Colon Carcinoma Metastatic in the Lung (tissue), 2 donors: ENCODE measurements around the genes WASL and GRM8.

- PRO-cap, 2 experiments = peak in 1 of 2 experiments; most common plus-strand start chr7:122305943 (in 1); most common minus-strand start chr7:122305924 (in 1)
Measured at GRCh38 chr7:122305325-122306517, 1.2 kb upstream of the FEZF1 start.

- PRO-cap, 2 experiments = no peak in any of the 2 experiments
Measured at GRCh38 chr7:122885873-122886356, 345 bp downstream of the CADPS2 start.

DNA sequence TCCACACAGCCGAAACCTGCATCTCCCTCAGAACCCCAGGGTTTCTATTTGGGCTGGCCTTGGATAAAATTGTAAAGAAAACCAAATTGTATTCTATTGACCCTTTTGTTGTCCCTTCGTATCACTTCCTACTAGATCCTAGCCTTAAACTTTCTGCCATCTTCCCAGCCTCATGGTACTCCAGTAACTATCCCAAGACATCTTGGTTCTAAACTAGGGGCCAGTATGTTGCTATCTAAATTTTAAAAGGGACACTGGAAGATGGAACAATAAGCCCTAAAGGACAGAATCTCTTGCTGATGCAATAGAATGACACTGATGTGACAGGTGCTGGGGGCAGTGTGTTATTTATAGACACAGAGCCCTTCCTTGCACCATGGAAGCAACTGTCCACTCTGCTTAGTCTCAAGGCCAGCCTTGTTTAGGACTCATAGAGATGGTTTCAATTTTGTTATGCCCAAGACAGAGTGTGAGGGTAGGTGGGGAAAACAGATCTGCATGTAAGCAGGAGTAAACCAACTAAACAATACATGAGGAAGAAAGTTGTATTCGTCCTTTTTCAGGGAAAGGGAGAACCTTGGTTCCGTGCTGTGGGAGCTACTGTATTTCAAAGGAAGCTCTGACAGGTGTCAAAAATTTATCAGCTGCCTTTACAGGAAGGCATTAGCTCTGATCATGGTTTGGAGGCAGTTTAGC, 7.7 kb downstream of the ASB15 start:
- PRO-cap, 2 experiments = no peak in any of the 2 experiments

GRCh38 chr7:123695653-123696166, 40.0 kb downstream of the LMOD2 start:
- PRO-cap, 2 experiments = no peak in any of the 2 experiments

DNA sequence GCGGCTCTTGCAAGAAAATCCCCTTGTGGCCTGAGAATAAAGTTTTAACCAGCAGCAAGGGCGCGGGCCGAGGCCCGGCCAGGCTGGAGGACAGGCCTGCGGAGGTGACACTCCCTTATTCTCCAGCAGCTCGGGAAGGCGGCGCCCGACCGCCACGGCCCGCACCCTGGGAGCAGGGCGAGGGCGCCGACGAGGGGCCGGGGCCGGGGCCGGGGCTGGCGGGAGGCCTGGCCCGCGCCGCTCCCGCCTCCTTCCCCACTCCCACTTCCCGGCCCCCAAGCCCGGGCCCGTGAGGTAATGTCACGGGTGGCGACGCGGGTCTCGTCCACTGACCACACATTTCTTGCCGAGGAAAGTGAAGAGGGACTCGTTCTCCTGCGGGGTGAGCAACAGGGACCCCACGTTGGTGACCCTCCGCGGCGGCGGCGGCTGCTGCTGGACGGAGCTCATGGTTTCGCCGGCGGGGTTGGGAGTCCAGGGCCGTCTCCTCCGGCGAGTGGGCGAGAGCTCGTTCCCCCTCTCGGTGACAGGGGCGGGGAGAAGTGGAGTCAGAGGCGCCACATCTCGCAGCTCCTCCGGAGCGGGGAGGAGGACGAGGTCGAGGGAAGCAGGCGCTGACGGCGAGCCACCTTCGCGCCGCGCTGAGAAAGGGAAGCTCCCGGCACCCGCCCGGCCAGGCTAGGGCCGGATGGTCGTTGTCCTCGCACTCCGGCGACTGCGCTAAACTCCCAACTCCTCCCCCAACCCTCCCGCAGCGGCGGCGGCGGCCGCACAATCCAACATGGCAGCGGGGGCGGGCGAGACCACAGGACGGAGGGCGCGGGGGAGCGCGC, at the start of gene WASL:
WASL (minus strand) TSS at position 719 of the 833 bp plus-strand sequence.
- PRO-cap, 2 experiments = peak in 2 of 2 experiments; most common plus-strand start position 155 of the sequence (in 2); most common minus-strand start position 717 of the sequence (in 2)

DNA sequence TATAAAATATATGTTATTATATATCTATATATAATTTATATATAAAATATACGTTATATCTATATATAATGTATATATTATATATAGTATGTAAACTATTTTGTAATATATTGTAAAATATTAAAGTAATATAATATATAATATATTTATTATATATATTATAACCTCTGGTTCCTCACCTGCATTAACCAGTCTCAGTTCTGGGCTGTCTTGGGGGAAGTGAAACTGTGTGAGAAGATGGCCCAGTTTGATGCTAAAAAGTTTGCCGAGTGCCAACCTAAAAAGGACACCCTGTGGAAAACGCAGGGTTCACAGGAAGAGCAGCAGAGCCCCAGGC, 104.4 kb upstream of the POT1 start:
- PRO-cap, 2 experiments = no peak in any of the 2 experiments

DNA sequence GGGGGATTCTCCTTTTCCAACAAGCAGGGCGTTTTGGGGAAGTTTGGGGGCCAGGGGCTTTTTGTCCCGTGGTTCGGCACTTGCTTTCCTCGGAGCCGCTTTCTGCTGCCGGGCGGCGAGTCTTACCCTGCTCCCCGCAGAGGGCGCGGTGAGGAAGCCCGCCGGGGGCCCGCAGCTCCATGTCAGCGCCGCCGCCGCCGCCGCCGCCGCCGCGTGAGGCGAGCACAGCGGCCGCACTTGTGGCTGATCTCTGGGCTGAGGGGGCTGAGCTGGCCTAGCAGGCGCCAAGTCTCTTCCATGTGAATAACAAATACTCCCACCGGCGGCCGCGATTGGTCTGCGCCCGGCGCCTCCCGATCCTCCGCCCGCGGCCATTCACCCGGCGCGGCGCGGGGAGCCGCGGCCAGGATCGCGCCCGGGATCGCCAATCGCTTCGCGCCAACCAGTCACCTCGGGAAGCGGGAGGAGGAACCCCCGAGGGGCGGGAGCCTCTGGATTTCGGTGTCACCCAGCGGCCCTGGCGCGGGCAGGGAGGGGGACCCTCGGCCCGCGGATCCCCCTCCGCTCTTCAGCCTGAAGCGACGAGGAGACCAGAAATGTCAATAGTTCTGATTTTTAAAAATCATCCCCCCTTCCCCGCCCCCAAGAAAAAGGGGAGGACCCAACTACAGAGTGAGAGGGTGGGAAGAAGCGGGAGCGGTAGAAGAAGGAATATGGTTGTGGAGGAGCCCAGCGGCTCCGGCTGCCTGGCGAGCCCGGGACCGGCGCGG, at the start of gene GRM8:
GRM8 (minus strand) TSS at position 271 of the 770 bp plus-strand sequence.
- PRO-cap, 2 experiments = peak in 2 of 2 experiments; most common plus-strand start position 702 of the sequence (in 2); most common minus-strand start position 252 of the sequence (in 1)

- PRO-cap, 2 experiments = no peak in any of the 2 experiments
Measured at GRCh38 chr7:127358892-127359563, 33.5 kb downstream of the ZNF800 start.

GRCh38 chr7:127591034-127591916, 2.3 kb upstream of the FSCN3 start:
- PRO-cap, 2 experiments = no peak in any of the 2 experiments

GRCh38 chr7:127652826-127653207, 823 bp downstream of the SND1 start:
- PRO-cap, 2 experiments = no peak in any of the 2 experiments

GRCh38 chr7:128061925-128062432, 30.7 kb upstream of the LRRC4 start:
- PRO-cap, 2 experiments = no peak in any of the 2 experiments

GRCh38 chr7:128394832-128395324, 14.9 kb downstream of the IMPDH1 start:
- PRO-cap, 2 experiments = no peak in any of the 2 experiments

- PRO-cap, 2 experiments = no peak in any of the 2 experiments
Measured at GRCh38 chr7:128400224-128400723, 9.5 kb downstream of the IMPDH1 start.

GRCh38 chr7:128599453-128600232, 72.4 kb upstream of the GARIN1A start:
- PRO-cap, 2 experiments = no peak in any of the 2 experiments

DNA sequence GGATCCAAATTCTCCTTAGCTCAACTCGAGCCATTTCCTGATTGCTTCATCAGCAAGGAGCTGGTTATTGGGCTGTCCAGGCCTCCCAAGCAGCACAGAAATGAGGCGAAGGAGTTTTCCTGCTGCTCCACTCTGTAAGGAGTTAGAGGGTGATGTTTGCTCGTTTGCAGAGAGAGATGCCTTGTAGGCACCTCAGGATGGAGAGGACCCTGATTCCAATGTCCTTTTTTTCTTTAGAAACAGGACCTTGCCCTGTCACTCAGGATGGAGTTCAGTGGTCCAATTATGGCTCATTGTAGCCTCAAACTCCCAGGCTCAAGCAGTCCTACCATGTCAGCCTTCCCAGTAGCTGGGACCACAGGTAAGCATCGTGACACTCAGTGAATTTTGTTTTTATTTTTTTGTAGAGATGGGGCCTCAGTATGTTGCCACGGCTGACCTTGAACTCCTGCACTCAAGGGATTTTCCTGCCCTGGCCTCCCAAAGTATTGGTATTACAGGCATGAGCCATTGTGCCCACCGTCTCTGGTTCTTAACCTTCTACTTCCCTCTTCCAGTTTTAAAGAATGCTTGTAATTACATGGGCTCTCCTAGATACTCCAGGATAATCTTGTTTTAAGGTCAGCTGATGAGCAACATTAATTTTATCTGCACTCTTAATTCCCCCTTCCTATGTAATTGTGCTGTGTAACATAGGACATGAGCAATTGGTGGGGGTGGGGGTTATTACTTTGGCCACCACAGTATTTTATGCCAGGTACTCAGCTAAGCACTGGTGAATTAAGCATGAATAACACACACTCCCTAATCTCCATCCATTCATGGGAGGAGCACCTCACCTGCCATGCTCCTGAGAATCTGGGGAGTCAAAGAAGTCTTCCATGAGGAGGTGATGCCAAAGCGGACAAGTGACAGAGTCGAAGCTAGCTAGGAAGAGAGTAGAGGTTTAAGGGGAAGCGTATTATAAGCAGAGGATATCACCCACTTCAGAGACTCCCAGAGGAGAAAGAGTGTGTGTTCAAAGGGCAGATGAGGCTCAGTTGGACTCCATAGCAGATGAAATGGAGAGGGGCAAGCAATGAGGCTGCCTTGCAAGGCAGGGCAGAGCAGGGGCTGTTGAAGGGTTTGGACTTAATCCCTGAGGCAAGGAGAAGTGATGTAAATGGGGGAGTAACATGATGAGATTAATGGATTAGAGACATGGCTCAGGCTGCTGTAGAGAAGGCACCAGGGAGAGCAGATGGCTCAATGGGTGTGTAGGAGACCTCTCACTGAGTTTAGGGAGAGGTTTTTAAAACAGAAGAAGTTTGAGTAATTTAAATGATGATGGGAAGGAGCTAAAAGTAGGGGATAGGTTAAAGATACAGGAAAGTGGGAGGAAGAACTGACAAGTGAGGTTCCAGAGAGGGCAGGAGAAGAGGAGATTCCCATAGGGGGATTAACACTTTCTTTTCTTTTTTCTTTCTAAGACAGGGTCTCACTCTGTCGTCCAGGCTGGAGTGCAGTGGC, 33.0 kb upstream of the GARIN1A start:
- PRO-cap, 2 experiments = no peak in any of the 2 experiments

DNA sequence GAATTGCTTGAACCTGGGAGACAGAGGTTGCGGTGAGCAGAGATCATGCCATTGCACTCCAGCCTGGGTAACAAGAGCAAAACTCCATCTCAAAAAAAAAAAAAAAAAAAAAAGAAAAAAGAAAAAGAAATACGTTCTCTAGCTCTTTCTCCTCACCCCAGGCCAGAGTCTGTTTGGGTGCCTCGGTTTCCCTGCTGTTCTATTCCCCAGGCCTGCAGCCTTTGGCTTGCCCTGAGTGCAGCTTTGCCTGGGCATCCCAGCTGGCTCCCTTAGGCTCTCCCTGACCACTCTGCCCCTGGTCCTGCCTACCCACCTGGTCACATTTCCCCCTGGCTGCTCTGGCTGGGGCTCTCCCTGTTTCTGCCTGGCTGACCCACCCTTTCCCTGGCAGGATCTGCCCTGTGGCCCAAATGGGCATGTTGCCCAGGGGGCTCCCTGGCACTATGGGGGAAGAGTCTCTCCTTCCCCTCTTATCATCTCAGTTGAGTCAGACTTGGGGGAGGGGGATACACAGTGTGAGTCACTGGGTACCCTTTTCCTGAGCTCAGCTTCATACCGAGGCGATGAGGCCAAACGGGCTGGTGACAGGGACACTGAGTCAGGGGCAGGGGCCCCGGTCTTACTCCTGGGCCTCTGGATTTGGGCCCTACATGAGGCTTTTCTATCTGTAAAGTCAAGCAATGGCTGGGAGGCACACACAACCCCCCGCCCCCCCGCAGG, 915 bp upstream of the FLNC start:
- PRO-cap, 2 experiments = no peak in any of the 2 experiments

DNA sequence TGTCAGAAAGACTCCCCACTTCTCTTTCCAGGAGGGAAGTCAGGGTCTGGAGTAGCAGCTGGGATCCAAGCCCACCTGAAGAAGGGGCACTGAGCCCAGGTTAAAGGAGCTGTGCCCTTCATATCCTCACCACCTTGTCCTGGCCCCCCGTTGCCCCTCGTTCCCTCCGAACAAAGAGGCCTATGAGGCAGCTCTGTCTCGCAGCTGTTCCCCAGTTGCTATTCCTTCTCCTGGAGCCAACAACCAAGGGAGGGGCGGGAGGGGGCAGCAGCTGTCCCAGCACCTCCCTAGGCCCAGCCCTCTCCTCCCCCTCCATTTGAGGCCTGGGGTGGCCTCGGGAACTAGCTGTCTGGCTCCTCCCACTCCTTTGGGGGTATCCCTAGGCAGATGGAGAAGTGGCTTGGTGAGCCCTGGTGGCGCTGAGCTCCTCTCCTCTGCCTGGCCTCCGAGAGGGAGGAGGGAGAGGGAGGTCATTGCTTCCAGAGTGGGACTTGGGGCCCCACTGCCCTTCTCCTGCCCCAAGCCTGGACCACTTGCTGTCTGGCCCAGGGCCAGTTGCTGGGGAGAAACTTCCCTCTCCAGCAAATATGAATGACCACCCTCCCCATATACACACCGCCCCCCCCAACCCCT, 2.9 kb downstream of the FLNC start:
- PRO-cap, 2 experiments = no peak in any of the 2 experiments

DNA sequence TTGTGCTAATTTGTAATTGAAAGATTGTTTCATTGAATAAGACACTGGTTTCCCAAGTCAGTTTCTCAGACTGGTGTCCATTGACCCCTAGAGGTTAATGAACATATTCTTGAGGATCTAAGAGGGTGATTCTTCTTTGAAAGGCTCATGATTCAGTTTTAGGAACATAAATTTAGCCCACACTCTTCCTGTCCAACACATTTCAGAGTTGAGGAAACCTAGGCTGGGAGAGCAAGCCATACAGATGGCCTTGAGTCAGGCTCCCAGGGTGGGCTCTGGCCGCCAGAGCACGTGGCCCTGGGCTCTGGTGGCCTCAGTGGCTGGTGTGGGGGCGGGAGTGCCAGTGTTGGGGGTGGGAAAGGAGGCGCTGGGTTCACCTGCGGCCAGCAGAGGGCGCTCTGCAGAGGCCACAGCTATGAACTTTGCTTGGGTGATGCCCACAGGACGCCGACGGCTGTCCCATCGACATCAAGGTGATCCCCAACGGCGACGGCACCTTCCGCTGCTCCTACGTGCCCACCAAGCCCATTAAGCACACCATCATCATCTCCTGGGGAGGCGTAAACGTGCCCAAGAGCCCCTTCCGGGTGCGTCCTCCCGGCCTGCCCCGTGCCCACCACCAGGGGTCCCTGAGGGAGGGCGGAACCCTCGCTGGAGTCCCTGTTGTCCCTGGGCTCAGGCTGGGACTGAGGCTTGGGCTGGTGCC, 11.7 kb downstream of the FLNC start:
- PRO-cap, 2 experiments = no peak in any of the 2 experiments

DNA sequence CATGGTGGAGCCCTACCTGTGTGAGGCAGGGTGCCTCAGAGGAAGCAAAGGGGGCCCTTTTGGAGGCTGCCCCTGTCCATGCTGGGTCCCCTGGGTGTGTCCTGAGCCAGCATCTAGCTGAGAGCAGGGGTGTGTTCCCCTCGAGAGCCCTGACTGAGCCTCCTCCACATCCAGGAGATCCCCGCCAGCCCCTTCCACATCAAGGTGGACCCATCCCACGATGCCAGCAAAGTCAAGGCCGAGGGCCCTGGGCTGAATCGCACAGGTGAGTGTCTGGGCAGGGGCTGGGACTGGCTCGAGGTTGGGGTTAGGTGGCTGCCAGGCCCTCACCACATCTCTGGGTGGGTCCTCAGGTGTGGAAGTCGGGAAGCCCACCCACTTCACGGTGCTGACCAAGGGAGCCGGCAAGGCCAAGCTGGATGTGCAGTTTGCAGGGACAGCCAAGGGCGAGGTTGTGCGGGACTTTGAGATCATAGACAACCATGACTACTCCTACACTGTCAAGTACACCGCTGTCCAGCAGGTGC, 12.9 kb downstream of the FLNC start:
- PRO-cap, 2 experiments = no peak in any of the 2 experiments

- PRO-cap, 2 experiments = no peak in any of the 2 experiments
Measured at GRCh38 chr7:128863386-128863532, 603 bp downstream of the ATP6V1F start.